Camera-type eye (tissue), 1 donor: ENCODE data around the gene ZFAND2A.

GRCh38 chr7:873058-873706, 3.2 kb upstream of the GET4 start:
- RAMPAGE, long total RNA = no peak

GRCh38 chr7:874900-875911, 1.1 kb upstream of the GET4 start:
- RAMPAGE, long total RNA = no peak

- RAMPAGE, long total RNA = no peak
Observed at GRCh38 chr7:875912-876409, 393 bp upstream of the GET4 start.

- RAMPAGE, long total RNA = no peak
Observed at GRCh38 chr7:885149-885981, 9.0 kb downstream of the GET4 start.

GRCh38 chr7:923261-923778, 31.2 kb downstream of the ADAP1 start:
- RAMPAGE, long total RNA = no peak

DNA sequence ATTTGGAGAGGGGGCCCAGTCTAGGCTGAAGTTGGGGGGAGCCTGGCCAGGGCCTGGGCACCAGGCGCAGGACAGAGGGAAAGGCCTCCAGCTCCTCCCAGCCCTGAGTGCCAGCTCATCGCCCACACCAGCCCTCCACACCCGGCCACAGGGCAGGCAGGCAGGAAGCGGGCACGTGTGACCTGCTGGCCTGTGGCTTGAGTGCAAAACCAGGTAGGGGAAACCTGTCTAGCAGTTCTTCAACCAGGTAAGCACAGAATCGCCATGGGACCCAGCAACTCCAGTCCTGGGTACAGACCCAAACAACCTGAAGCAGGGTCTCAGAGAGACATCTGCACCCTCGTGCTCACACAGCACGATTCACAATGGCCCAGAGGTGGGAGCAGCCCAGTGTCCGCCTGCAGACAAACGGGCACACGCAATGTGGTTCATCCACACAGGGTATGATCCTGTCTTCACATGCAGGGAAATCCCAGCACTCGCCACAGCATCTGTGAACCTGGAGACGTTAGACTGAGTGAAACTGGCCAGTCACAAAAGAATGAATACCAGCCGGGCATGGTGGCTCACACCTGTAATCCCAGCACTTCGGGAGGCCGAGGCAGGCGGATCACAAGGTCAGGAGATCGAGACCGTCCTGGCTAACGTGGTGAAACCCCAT, 4.7 kb downstream of the ADAP1 start:
- RAMPAGE, long total RNA = no peak

DNA sequence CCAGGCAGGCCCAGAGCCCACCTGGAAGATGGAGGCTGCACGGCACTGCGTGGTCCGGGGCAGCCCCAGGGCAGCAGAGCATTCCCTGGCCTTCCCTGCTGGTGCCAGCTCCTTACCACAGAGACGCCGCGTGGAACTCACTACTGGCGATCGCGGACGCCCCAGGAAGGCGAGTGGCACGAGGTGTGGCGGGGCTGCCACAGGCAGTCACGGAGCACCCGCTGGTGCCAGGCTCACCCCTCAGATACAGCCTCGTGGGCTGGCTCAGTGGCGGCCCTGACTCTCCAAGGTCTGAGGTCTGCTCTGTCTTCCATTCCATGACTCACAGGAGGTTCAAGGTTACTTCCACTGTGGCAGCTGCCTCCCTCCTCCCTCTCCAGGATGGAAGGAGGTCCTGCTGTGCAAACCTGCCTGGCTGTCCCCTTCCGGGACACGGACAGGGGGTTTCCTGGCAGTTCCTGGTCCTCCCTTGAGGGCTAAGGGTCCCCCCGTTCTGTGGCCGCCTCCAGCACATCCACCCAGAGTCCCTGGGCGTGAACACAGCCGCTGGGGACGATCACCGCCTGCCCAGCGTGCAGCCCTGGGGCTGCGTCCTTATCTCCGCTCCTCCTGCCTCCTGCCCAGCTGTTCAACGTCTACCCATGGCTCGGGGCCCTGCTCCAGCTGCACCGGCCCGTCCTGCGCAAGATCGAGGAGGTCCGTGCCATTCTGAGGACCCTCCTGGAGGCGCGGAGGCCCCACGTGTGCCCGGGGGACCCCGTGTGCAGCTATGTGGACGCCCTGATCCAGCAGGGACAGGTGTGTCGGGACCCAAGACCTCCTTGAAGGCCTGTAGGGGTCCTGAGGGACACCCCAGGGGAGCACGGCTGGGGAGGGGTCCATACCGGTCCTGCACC, 3.3 kb downstream of the CYP2W1 start:
- RAMPAGE, long total RNA = no peak

DNA sequence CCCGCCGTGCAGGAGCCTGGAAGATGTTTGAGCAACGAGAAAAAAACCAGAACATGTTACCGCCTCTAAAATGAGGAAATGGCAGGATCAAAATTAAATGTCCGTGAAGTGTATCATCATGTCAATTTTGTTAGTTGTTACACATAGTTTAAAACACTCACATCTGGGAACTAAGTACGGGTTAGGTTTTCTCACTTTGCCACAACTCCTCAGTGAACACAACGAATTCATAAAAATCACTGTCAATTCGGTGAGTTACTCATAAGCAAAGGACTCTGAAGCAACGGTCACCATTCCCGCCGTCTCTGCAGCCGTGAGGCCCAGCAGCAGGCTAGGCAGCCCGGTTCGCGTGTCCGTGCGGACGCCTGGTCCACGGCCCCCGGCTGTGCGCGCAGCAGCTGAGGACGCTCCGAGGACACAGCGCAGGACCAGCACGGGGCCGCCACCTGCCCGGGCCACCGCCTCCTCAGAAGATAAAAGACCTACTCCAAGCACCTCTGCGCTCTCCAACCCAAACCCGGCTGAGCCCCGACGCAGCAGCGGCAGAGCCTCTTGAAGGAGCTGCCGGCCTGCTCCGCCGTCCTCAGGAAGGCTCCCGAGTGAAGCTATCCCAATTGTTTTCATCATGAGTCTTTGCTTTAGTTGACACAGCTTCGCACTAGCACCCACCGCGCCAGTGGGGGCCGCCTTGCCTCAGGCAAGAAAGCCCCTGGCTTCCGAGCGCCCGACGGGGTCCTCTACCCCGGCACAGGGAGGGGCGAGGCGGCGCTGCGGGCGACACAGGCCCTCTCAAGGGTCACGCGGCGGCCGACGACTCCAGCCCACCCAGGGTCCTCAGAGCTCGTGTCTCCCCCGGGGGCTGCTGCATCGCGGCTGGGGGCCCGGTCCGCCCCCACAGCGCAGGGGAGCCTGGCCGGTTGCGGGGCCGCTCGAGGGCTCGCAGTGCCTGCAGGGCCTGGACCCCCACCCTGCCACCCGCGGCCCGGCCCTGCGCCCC, 17.0 kb upstream of the GPR146 start:
- RAMPAGE, long total RNA = no peak

DNA sequence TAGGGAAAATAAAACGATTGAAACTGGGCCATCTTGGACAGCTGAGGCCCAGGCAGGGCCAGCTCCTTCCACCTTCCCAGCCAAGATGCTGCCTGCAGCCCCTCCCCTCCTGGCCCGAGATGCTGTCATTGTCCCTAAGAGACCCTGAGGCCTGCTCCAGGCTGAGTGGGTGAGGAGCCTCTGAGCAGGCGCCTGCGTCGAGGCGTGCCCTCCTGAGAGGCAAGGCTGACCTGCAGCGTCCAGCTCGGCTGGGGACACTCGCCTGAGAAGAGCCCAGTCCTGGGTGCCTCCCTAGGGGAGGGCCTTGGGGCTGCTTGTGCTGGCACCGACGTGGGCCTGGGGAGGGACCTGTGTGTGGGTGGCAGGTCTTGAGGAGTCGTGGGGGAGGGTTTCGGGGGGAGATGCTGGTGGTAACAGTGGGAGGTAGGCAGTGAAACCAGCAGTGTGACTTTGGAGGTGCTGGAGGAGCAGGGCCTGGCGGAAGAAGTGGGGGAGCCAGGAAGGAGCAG, 7.8 kb downstream of the GPR146 start:
- RAMPAGE, long total RNA = no peak

- RAMPAGE, long total RNA = no peak
Observed at GRCh38 chr7:1076364-1077044, 11.4 kb upstream of the GPER1 start.

- RAMPAGE, long total RNA = no peak
Observed at GRCh38 chr7:1081837-1082363, 6.0 kb upstream of the GPER1 start.

GRCh38 chr7:1159877-1161226, at the start of gene ZFAND2A:
Gene ZFAND2A (minus strand): TSS chr7:1160196.
- RAMPAGE, long total RNA = start-site peak on the minus strand at chr7:1160151-1160219, 34 reads

- RAMPAGE, long total RNA = no peak
Observed at GRCh38 chr7:1229458-1230470, 2.9 kb upstream of the UNCX start.

DNA sequence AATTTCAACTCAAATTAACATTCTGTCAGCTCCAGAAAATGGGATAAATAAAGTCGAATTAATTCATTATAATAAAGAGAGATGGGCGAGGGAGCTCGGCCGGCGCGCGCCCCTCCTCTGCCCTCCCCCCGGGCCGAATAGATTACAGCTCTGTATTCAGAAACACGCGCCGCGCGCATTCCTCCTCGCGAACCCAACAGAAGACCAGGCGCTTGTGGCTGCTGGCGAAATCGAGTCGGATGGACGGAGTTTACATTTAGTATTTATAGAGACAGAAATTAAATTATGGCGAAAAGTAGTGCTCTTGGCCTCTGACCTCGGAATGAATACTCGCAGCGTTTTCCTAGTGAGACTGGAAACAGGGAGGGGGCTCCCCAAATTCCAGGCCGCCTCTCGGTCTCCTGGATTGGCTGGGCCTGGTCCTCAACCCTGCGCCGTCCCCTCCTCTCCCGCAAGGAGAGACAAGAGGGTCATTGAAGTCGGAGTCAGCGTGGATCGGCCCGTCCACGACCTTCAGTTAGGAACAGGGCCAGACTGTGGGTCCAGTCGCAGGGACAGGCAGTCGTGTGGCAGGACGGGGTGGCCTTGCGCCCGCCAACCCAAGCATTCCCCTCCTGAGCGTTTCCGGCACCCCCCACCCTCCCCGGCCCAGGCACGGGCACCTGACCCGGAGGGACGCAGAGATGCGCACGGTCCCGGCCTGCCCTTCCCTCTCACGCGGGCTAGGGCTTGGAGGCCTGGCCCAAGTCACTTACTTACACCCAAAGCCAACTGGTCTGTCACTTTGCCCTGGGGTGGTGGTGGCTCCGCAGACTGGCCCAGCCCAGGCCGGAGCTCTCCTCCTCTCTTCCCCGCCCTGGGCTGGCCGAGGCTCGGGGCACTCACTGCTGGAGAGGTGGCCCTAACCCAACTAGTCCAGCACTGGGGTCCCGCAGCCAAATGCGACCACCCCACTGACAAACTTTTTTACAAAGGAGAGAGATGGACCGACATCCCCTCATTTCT, 1.6 kb upstream of the UNCX start:
- RAMPAGE, long total RNA = no peak

DNA sequence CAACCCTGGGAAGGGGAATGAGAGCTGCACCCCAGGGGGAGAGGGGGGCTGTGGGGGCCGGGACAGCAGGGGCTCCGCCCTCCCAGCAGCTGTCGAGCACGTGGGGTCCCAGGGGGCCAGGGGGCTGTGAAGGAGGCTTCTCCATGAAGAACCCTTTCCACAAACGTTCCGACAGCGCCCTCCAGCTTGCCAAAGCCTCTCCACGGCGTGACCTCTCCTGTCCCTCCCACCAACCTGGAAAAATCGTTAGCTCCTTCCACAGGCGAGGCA, 66.2 kb downstream of the UNCX start:
- RAMPAGE, long total RNA = no peak

DNA sequence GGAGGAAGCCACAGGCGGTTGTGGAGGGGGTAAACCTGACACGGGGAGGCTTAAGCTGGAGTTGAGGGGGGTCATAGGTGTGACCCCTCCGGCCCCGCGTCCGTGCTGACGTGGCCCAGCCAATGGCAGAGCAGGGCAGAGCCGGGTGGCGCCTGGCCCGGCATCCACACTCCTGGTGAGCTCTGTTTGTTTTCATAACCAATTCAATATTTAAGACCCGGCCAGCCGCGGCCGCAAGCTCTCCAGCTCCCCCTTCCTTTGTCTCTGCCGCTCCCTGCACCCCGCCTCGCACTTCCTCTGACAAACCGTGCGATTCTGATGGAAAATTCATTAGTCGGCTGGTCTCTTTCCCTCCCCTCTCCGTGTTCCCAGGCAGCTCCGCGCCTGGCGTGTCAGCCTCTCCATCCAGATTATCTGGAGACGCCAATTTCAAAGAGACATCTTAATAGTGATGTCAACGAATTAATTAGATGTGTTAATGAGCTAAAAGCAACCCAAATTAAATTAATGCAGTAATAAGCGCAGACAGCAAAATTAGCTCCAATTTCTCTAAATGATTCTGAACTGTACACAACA, 55.4 kb downstream of the MICALL2 start:
- RAMPAGE, long total RNA = no peak

- RAMPAGE, long total RNA = no peak
Observed at GRCh38 chr7:1447446-1448494, 11.5 kb downstream of the MICALL2 start.

DNA sequence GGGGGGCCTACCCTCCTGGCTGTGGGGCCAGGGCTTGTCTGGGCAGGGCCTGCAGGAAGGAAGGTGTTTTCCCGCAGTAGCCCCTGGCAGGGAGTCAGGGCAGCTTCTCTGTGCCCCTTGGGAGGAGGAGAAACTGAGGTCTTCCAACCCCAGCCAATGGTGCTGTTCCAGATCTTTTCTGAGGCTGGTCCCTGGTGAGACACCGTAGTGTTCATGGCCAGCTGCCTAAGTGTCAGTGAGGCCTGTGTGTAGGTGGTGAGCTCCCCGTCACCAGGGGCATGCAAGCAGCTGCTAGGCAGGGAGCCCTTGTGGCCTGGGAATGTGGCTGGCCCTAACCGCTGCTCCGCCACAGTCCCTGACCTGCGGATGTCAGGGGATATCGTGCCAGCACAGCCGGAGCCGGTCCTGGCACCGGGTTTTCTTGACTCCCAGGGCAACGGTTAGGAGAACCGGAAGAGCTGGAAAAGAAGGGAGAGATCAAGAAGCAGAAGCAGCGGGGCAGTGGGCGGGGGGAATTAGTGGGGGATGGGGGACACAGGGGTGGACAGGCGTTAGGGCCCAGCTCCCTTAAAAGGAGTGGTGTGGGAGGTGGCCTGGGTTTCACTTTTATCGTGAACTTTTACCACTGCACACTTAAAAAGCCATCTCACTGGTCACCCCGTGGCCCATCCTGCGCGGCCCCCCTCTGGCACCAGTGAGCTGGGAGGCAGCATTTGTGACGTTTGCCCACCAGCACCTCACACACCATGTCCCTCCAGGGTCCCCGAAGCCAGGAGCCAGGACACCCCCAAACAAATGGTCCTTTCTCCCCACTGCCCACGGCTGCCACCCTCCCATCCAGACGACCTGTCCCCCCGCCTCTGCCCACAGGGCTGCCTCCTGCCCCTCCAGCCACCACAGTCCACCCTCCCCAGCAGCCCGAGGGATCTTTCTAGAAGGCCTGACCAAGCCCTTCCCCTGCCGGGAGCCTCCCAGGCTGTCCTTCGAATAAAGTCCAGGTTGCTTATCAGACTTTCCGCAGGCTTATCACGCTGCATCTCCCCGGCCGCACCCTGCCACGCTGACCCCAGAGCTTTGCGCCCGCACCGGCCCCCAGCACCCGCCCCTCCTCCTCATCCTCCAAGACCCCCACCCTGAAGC, 1.7 kb upstream of the MICALL2 start:
- RAMPAGE, long total RNA = no peak

- RAMPAGE, long total RNA = no peak
Observed at GRCh38 chr7:1472896-1473589, 13.8 kb upstream of the MICALL2 start.

DNA sequence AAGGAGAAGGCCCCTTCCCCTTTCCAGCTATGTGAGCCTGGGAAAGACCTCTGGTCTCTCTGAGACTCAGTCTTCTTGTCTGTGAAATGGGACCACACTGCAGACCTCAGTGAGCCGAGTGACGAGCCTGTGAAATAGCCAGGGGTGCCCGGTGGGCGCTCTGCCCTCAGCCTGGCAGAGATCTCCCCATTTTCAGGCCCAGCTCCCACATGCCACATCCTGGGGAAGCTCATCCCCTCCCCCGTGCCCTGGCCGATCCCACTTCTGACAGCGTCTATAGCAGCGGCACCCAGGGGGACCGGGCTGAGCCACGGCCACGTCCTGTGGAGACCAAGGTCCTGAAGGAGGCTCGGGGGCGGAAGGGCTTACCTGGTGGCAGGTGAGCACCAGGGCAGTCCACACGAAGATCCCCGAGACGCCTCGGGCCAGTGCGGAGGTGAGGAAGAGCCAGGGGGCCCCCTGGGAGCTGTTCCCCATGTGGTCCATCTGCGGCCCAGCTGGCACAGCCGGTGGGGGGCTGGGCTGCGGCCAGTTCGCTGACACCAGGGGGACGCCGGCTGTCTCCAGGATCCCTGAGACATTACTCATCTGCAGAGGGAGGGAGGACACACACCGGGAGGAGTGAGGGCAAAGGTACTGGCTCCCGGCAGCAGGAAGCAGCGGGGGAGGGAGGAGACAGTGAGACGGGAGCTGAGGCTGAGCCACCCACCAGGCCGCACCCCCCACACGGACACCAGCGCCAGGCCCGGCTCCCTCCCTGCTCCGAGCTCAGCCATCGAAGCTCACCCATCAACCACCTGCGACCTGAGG, 903 bp downstream of the TMEM184A start:
- RAMPAGE, long total RNA = no peak